Measurements from ENCODE around the genes C1orf115, MTARC2 and MIA3.

GRCh38 chr1:219174576-219175654 is 1.2 kb downstream of the LYPLAL1 start:
- PRO-cap = no peak

- PRO-cap = no peak
These were observed 2.8 kb upstream of the SLC30A10 start for GRCh38 chr1:219931061-219931574.

- PRO-cap = bidirectional peak, plus-strand start at chr1:220300673, minus-strand start at chr1:220300537
These were observed 28.1 kb upstream of the RAB3GAP2 start for GRCh38 chr1:220300336-220300838.

- PRO-cap = unidirectional peak, plus-strand start at chr1:220690386; unidirectional peak, plus-strand start at chr1:220690642
These were observed at the start of gene C1orf115 for GRCh38 chr1:220690071-220690847. Gene C1orf115 (plus strand): TSS chr1:220690363.

GRCh38 chr1:220747779-220748398 is at the start of gene MTARC2:
Gene MTARC2 (plus strand): TSS chr1:220748322.
- PRO-cap = bidirectional peak, plus-strand start at chr1:220748323, minus-strand start at chr1:220748157

DNA sequence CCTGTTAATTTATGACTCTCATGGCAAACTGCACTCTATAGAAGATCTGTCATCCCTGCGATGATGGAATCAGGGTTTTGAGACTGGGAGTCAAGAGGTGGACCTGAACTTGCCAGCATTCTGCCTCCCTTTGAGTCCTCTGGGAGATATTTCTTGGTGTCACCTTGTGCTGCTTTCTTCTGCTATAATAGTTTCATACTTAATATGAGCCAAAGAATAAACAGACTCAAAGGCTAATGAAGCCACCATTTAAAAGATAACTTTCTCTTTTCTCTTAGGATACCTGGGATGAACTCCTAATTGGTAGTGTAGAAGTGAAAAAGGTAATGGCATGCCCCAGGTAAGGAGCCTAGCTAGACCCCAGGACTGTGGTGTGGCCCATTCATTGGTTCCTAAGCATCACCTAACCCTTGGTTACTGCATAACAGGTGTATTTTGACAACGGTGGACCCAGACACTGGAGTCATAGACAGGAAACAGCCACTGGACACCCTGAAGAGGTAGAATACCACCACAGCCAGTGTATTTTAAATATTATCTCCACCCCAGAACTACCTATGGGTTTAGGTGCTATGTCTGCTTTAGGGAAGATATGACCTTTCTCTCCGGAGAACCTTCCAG is 6.9 kb upstream of the MTARC1 start:
- PRO-cap = no peak

- PRO-cap = bidirectional peak, plus-strand start at chr1:220882511, minus-strand start at chr1:220882438; bidirectional peak, plus-strand start at chr1:220882858, minus-strand start at chr1:220882670
These were observed 3.2 kb downstream of the HLX start for GRCh38 chr1:220882051-220883142.

DNA sequence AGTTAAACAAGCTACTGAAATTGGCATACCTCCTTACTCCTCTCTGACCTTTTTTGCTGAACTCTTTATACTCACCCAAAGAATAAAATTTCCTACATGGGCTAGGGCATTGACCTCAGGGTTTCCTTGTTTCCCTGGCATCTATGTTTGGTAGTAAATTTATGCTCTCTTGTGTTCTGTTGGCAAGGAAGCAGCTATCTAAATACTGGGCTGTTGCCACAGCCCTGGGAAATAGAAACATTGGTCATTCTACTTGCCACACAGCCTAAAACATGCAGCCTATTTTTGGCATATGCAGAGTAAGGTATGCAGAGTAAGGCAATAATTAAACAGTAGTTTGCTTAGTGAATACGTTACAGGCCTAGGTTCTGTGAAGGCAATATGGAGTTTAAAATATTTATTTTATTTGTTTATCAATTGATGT is 351.4 kb downstream of the HLX start:
- PRO-cap = no peak

GRCh38 chr1:221316354-221316780 is 425.5 kb downstream of the DUSP10 start:
- PRO-cap = no peak

- PRO-cap = no peak
These were observed 406.7 kb downstream of the DUSP10 start for GRCh38 chr1:221335071-221335662.

DNA sequence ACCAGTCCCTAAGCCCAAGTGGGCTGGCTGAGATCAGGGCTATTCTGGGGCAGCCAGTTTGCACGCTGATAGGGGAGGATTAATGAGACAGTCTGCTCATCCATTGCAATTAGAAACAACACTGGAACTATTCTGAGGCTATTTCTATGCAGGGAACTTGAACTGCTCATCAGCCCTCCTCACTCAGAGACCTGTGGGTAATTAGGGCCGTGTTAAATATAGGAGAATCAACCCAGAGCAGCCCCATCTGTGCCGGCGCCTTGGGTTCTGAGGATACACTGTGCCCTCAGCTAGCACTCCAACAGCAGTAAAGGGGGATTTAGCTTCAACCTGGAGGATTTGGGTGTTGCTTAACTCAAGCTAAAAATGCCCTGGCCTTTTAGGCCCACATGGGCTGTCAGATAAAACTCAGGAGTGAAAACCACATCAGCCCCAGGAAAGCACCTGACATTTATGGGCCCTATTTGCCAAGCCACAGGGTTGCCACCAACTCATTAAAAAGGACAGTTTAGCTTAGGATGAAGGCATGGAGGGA is 53.9 kb downstream of the DUSP10 start:
- PRO-cap = no peak

DNA sequence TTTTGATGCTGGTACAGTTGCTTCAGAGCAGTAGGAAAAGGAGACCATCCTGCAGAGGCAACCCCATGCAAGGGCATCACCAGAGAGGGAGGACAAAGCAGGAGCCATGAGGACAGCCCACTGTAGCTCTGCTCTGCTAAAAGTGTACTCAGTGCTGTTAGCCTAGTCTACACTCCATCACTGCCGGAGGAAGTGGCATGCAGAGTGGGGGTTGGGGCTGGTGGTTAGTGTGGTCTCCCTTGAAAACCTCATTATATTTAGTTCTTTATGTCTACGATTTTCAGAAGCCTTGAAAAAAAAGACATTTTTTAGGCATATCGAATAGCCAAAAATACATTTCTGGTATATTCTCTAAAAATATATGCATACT is 28.8 kb downstream of the DUSP10 start:
- PRO-cap = no peak

- PRO-cap = no peak
These were observed 25.1 kb downstream of the DUSP10 start for GRCh38 chr1:221716753-221717130.

DNA sequence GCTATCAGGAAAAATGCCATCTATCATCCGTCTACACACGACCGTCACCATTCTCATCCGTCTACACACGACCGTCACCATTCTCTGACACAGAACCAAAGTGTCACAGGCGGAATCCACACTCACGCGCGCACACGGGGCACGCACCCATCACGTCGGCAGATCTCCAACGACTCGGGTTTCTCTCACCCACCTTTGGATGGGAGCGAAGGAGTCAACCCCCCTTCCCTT is 993 bp downstream of the DUSP10 start:
- PRO-cap = no peak

- PRO-cap = no peak
These were observed 302.2 kb upstream of the DUSP10 start for GRCh38 chr1:222044124-222044543.

GRCh38 chr1:222521238-222521640 is 26.7 kb downstream of the HHIPL2 start:
- PRO-cap = no peak

DNA sequence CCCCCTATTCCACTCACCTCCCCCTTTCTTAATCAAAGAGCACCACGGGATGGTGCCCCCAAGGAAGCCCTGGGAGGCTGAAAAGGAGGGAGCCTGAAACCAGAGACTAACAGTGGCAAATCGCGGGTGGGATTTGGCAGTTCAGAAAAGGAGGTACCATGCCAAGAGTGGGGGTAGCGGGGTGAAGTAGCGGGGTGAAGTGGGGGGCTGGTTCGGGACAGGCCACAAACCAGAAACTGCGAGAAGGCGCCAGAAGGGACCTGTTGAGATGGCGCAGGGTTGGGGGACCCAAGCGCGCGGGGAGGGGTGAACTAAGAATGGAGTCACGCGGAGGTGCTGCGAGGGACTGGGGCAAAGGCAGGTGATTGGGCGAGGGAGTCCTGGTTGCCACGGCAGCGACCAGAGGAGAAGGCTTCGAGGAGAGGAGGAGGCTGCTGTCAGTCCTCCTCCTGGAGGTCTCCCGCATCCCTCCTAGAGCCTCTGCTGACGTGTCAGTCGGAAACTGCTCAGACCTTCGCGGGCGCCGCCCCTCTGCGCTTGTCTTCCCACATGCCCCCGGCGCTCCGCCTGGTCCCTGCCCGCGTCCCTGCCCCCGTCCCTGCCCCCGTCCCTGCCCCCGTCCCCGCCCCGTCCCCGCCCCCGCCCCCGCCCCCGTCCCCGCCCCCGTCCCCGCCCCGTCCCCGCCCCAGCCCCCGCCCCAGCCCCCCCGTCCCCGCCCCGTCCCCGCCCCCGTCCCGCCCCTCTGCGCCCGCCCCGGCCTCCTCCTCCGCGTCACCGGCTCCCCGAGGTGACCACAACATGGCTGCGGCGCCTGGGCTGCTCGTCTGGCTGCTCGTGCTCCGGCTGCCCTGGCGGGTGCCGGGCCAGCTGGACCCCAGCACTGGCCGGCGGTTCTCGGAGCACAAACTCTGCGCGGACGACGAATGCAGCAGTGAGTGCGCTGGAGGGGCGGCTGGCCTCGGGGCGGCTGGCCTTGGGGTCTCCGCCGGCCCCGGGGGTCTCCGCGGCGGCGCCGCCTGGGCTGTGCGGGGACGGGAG is at the start of gene MIA3:
TSS of gene MIA3 (plus strand) at position 785 of the 1,038 bp plus-strand sequence.
- PRO-cap = bidirectional peak, plus-strand start at position 774 of the sequence, minus-strand start at position 473 of the sequence

GRCh38 chr1:222618351-222618833 is 495 bp downstream of the MIA3 start:
- PRO-cap = no peak

- PRO-cap = no peak
These were observed 21.8 kb downstream of the MIA3 start for GRCh38 chr1:222639704-222640082.

GRCh38 chr1:222711132-222711668 is 1.1 kb downstream of the AIDA start:
- PRO-cap = bidirectional peak, plus-strand start at chr1:222711611, minus-strand start at chr1:222711460